Vein endothelial cell (primary cell): ENCODE data around the genes PKIB and TRDN.

GRCh38 chr6:119241154-119241667 lies 108.3 kb downstream of the MAN1A1 start:
- CAGE, long polyA plus RNA = no peak

GRCh38 chr6:119312847-119313562 lies 36.6 kb downstream of the MAN1A1 start:
- CAGE, long polyA plus RNA = no peak

DNA sequence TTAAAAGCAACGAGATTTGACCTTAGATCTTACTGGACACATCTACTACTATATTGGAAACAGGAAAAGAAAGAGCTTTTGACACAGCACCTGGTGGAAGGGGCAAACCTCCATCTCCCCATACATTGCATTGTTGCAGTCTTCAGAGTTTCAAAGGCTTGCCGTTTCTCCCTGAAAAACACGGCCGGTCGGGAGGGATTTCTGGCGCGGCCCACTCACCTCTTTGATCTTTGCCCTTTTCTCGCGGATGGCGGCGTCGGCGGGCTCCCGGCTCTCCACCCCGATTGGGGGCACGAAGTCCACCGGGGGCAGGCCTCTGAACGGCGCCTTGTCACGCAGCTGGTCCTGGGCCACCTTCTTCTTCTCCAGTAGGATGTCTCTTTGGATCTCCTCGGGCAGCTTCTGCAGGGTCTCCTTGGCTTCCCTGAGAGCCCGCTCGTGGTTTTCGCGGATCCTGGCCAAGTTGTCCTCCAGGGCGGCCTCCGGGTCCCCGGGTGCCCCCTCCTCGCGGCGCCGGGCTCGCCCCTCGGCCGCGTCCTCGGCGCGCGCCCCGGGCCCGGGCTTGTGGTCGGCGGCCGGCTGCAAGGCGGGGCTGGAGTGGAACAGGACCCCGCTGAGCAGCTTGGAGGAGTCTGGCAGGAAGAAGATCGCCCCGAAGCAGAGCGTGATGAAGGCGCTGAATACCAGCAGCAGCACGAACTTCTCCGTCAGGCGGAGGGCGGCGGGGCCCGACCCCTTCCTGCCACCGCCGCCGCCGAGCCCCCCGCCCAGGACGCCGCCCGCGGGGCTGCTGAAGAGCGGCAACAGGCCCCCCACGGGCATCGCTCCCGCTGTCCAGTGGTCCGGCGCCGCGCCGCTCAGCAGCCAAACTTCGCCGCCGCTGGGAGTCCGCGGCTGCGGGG lies 1.1 kb downstream of the MAN1A1 start:
- CAGE, long polyA plus RNA = no peak

- CAGE, long polyA plus RNA = no peak
Measured at GRCh38 chr6:119454666-119455146, 105.1 kb upstream of the MAN1A1 start.

GRCh38 chr6:121584682-121585071 lies 149.2 kb downstream of the GJA1 start:
- CAGE, long polyA plus RNA = no peak

GRCh38 chr6:121767119-121767852 lies 331.8 kb downstream of the GJA1 start:
- CAGE, long polyA plus RNA = no peak

- CAGE, long polyA plus RNA = no peak
Measured at GRCh38 chr6:121849536-121850023, 414.1 kb downstream of the GJA1 start.

- CAGE, long polyA plus RNA = no peak
Measured at GRCh38 chr6:122568429-122568769, 41.8 kb upstream of the PKIB start.

GRCh38 chr6:122609797-122610609 lies at the start of gene PKIB:
TSS of gene PKIB (plus strand) at chr6:122610405.
- CAGE, long polyA plus RNA = no peak

DNA sequence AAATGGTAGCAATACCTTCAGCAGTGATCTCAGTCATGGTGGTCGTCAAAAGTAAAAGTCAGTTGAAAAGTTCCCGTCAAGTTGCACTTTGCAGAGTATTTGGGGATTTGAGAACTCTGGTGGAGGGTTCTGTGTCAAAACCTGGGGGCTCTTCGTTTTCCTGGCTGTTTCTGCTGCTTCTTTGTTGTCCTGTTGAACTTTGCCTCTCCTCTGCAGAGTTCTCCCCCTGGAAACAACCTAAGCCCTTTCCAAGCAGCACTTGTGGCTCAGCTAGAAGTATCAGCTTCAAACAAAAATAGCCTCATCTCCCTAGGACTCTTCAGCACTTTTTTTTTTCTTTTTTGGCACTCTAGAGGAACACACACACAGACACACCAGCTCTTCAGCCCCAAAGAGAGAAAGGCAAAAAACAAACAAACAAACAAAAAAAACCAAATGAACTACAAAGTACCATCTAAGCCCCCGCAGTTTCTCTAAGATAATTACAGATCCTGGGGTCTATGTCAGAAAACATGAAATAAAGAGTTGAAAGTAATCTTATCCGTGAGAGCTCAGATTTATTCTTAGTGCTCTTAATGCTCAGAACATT lies at the start of gene TRDN:
TSS of gene TRDN (minus strand) at position 212 of the 589 bp plus-strand sequence.
- CAGE, long polyA plus RNA = no peak

- CAGE, long polyA plus RNA = no peak
Measured at GRCh38 chr6:123684931-123685514, 48.3 kb upstream of the TRDN start.

DNA sequence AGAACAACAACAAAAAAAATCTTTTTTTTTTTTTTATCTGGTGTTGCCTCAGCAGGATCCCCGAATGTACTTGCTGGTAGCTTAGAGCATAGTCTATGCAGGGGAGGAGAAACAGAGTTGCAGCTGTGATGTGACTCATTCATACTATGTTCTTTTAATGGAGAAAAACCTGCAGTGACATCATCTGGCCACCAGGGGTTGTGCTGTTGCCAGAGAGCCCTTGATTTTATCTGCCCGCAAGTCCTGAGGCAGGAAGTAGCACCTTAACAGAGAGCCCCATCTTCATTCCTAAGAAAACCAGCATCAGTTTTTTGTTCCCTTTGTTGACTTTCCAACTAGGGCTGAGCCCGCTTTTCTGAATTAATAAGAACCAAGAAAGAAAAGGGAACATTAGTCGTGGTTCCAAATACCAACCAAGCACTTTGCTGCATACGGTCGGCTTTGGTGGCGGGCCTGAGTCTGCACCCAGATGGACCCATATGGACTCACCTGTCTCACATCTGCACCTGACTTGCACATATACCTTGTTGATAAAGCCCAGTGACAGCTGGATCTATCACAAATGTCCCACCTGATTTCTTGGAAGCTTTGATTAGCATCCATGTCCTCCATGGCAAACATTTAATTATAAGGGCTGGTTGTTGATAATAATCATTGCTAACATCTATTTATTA lies 38.9 kb downstream of the TPD52L1 start:
- CAGE, long polyA plus RNA = no peak

- CAGE, long polyA plus RNA = no peak
Measured at GRCh38 chr6:125362911-125364351, 61.7 kb upstream of the HDDC2 start.

GRCh38 chr6:125793202-125793756 lies 2.5 kb downstream of the NCOA7 start:
- CAGE, long polyA plus RNA = no peak

DNA sequence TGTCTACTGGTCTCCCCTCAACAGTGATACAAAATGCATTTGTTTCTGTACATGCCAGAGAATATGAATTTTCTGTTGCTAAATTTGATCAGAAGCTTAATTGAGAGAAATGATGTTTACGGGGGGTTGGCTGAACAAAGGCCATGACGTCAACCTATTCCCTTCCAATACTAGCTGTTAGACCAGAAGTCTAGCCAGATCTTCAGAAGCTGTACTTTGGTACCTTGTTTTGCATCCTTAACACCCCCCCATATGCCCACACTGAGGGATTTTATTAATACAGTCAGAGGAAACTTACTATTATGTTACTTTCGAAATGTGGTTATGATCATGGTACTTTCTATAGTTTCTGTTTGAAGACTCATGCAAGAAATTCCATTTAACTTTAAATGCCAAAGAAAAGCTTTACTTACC lies 3.1 kb downstream of the NCOA7 start:
- CAGE, long polyA plus RNA = no peak

GRCh38 chr6:125802925-125803478 lies 12.2 kb downstream of the NCOA7 start:
- CAGE, long polyA plus RNA = no peak

DNA sequence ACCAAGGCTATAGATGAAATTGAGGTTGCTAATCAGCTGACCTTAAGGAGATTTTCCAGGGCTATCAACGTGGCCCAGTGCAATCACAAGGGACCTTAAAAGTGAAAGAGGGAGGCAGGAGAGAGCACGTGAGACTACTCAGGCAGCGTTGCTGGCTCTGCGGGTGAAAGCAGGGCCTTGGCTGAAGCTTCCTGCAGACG lies 78.7 kb downstream of the NCOA7 start:
- CAGE, long polyA plus RNA = no peak

- CAGE, long polyA plus RNA = no peak
Measured at GRCh38 chr6:125899544-125900418, 56.8 kb upstream of the HINT3 start.

- CAGE, long polyA plus RNA = no peak
Measured at GRCh38 chr6:125945438-125945864, 11.1 kb upstream of the HINT3 start.

- CAGE, long polyA plus RNA = no peak
Measured at GRCh38 chr6:125946151-125946859, 10.3 kb upstream of the HINT3 start.